Bronchus fibroblast of lung (primary cell): ENCODE measurements around the genes NCR1 and TMEM238.

DNA sequence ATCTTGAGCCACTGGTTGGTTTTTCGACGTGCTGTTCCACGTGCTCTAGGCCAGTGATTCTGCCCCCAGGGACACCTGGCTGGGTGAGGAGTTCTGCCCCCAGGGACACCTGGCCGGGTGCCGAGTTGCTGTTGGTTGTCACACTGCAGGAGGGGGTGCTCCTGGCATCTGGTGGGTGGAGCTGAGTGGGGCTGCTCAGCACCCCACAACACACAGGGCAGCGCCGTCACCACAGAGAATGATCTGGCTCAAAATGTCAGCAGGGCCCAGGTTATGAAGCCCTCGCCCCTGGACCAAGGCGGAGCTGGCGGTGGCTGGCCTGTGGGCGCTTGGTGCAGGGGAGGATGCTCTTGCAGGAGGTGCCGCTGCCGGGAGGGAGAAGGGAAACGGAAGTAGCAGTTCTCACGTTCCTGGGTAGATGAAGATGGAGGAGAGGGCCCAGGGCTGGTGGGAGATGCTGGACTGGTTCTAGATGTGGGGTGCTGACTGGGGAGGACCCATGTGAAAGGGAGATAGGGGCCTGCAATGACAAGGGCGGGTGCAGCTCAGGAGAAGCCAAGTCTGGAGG, 14.2 kb upstream of the LENG8 start:
- RAMPAGE, long total RNA = no peak

DNA sequence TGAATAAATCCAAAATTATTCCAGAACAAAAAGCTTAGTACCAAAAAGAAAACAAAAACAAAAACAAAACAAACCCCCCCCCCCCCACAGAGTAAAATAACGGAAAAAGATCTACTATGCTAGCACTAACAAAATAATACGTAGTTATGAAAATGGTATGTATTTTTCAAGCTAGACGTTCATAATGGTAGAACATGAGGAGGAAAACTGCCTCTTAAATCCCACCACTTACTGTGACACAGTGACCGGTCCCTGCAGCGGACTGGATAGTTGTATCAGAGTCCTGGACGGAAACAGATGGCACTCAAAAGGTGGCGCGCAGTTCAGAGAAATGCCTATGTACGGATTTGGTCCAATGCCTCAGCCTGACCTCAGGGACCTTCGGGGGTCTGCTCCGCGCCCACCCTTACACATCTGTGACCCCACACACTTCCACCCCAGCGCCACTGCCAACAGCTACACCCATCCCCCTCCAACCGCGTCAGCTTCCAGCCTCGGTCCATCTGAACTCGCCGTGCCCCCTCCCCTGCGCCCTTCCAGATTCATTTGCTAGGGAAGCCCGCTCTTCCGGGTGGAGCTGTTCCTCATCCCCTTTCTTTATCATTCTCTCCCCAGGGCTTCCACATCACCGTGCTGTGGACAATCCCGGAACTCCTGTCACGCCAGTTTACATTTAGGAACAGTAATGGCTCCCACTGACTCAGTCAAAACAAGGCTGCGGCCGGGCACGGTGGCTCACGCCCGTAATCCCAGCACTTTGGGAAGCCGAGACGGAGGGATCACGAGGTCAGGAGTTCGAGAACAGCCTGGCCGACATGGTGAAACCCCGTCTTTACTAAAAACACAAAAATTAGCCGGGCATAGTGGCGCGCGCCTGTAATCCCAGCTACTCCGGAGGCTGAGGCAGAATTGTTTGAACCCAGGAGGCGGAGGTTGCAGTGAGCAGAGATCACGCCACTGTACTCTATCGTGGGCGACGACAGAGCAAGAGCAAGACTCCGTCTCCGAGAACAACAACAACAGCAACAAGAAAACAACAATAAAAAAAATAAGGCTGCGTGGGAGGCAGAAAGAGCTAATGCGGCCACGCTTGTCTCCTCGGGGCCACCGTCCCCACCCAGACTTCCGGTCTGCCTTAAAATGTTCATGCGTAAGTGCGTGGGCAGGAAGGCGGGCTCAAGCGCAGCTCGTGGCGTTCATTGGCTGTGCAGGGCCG, 658 bp upstream of the LENG8 start:
- RAMPAGE, long total RNA = no peak

- RAMPAGE, long total RNA = no peak
Observed at GRCh38 chr19:54449354-54450192, 574 bp downstream of the LENG8 start.

- RAMPAGE, long total RNA = no peak
Observed at GRCh38 chr19:54551889-54552350, 21.7 kb upstream of the LILRA2 start.

- RAMPAGE, long total RNA = no peak
Observed at GRCh38 chr19:54616025-54616562, 14.2 kb upstream of the LILRB1 start.

DNA sequence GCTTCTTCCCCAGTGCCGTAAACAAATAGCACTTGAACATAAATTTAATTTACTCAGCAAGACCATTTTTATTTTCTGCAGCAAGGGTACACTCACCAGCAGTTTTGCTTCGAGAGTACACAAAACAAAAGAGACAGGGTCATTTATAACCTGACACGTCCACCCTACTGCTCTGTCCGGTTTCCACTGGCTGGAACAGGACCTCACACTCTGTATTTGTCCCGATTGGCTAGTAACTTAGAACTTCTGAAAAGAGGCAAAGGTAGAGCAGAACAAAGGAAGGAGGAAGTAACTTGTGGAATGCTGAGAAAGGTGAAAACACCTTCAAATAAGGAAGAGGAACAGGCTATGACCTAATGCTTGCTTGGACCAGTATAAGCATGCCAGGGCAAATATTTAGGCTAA, 2.4 kb upstream of the LILRB1 start:
- RAMPAGE, long total RNA = no peak

DNA sequence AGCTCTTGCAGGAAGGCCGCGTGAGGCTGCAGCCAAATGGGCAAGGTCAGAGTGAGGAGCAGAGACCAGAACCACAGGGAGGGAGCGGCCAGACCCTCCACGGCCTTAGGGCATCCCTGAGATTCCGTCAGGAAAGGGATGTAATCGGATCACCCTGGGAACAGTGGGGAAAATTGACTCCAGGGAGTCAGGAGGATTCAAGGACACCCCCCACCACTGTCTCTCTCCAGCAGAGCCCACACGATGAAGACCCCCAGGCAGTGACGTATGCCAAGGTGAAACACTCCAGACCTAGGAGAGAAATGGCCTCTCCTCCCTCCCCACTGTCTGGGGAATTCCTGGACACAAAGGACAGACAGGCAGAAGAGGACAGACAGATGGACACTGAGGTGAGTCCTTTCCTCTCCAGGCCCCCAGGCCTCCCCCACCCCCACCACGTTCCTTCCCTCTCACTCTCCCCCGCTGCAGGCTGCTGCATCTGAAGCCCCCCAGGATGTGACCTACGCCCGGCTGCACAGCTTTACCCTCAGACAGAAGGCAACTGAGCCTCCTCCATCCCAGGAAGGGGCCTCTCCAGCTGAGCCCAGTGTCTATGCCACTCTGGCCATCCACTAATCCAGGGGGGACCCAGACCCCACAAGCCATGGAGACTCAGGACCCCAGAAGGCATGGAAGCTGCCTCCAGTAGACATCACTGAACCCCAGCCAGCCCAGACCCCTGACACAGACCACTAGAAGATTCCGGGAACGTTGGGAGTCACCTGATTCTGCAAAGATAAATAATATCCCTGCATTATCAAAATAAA, 4.8 kb downstream of the LILRB4 start:
- RAMPAGE, long total RNA = no peak

DNA sequence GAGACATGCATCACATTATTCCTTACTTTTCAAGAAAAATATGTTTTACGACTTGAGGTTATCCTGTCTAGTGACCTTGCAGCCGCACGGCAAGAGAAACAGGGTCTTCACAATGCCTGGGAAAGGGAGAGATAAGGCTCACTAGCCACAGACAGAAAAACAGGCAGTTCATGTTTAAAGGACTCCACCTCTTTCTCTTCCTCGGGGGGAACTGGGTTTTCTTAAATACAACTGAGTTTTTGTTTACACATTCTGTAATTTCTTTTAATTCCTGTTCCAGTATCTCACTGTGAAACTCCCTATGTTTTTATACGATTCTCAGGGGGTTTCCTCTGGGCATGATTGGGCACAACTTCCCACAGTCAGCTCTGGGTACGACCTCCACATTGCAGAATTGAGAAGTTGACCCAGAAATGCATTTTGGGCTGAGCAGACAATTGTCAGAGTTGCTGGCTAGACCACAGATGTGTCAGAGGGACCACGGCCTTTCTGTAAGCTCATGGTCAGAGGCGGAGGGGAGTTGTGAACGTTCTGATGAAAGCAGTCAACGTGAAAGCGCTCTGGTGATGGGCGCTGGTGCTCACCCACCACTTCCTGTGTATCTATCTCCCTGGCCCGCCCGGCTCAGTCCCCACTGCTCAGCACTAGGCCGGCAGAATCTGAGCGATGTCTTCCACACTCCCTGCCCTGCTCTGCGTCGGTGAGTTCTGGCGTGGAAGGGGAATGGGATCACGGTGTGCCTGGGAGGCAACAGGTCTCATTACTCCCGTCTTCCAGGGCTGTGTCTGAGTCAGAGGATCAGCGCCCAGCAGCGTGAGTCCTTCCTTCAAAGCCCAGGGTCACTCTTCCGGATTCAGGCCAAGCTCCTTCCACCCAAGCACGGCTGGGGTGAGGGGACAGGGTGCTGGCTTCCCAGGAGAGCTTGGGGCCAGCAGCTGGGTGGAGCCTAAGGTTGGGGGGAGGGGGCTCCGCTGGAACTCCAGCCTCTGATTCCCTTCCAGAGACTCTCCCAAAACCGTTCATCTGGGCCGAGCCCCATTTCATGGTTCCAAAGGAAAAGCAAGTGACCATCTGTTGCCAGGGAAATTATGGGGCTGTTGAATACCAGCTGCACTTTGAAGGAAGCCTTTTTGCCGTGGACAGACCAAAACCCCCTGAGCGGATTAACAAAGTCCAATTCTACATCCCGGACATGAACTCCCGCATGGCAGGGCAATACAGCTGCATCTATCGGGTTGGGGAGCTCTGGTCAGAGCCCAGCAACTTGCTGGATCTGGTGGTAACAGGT, at the start of gene NCR1:
TSS of gene NCR1 (plus strand) at position 627 of the 1,288 bp plus-strand sequence.
- RAMPAGE, long total RNA = no peak

- RAMPAGE, long total RNA = no peak
Observed at GRCh38 chr19:55010219-55010983, 27.7 kb downstream of the GP6 start.

DNA sequence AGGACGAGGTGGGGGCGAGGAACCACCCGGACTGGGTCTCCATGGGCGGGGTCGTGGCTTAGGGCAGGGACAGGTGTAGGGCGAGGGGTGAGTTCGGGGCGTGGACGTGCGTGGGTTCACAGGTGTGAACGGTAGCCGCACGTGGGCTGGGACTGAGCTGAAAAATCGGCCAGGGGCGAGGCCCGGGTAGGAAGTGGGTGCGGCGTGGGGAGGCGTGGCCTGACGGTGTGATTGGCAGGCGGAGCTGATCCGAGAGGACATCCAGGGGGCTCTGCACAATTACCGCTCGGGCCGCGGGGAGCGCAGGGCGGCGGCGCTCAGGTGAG, 4.8 kb downstream of the EPS8L1 start:
- RAMPAGE, long total RNA = no peak

DNA sequence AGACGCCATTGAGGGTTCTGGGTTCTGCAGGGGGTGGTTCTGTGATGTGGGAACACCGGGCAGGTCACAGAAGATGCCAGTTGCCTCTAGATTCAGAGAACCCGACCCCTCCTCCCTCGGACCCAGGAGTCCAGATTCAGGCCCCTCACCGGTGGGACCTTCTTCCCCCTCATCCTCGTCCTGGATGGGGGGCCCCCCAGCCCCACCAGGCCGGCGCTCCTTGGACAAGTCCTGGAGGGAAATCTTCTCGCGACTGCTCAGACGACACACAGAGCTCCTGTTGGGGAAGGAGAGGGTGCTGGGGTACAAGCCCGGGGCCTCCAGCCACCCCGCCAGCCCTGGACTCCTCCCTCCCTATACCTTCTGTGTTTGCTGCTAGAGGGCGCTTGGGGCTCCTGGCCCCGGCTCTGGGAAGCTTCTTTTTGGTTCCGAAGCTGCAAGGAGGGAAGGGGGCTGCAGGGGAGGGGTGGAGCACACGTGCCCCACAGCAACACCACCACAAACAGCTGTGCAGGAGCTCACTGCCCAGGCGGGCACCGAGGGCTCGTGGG, 20.3 kb downstream of the EPS8L1 start:
- RAMPAGE, long total RNA = no peak

- RAMPAGE, long total RNA = no peak
Observed at GRCh38 chr19:55149492-55150175, 628 bp upstream of the TNNT1 start.

DNA sequence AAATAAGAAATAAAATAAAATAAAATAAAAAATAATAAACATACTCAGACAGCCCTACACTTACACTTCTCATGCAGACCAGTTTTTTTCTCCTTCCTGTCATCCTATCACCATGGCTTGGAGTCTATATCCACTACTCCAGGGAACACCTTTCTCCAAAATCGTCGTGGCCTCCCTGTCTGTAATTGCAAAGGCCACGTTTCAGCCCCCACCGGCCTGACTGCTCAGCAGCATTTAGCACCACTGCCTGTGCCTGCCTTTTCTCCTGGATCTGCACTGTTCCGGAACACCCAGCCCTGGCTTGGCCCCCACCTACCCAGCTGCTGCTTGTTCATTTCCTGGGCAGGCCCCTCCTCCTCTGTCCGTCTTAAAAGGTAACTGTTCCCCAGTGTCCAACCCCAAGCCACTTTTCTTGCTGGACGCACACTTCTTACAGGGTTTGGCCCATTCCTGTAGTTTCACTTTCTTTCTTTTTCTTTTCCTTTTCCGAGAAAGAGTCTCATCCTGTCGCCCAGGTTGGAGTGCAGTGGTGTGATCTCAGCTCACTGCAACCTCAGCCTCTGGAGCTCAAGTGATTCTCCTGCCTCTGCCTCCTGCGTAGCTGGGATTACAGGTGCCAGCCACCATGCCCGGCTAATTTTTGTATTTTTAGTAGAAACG, 8.6 kb upstream of the SYT5 start:
- RAMPAGE, long total RNA = no peak

DNA sequence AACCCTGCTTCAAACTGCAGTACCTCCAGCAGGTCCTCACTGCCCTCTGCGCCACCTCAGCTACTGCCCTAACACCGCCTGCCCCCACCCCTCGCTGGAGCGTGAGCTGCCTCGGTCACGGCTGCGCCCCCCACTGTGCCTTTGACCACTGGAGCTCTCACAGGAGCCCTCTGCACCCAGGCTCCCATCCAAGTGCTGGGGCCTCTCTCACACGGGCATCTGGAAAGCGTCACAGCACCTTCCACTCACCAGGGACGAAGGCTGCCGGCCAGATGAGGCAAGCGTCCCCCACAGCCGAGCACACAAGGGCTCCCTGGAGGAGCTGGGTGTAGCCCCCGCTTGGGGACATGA, 646 bp downstream of the TMEM86B start:
- RAMPAGE, long total RNA = no peak

DNA sequence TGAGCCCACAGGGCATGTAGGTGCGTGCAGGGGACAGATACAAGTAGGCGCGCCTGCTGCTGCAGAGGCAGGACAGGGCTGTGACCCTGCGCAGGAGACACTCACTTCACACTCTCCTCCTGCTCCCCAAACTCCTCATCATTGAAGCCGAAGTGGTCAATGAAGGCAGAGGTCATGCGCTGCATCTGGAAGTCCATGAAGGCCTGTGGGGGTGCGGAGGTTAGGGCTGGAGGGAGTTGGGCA, 10.7 kb upstream of the TMEM86B start:
- RAMPAGE, long total RNA = no peak

GRCh38 chr19:55257080-55257771, 1.6 kb downstream of the PPP6R1 start:
- RAMPAGE, long total RNA = no peak

- RAMPAGE, long total RNA = no peak
Observed at GRCh38 chr19:55340019-55340264, 266 bp downstream of the KMT5C start.

DNA sequence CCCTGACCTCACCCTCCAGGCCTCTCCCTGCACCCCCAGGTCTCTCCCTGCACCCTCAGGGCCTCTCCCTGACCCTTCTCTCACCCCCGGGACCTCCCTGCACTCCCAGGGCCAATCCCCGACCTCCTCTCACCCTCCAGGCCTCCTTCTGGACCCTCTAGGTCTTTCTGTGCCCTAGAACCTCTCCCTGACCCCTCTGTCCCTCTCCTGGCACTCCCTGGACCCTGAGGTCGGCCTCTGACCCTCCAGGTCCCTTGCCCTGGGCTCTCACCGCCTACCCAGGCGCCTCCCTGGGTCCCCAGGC, 541 bp downstream of the KMT5C start:
- RAMPAGE, long total RNA = no peak

GRCh38 chr19:55369927-55370347, 326 bp downstream of the IL11 start:
- RAMPAGE, long total RNA = no peak

DNA sequence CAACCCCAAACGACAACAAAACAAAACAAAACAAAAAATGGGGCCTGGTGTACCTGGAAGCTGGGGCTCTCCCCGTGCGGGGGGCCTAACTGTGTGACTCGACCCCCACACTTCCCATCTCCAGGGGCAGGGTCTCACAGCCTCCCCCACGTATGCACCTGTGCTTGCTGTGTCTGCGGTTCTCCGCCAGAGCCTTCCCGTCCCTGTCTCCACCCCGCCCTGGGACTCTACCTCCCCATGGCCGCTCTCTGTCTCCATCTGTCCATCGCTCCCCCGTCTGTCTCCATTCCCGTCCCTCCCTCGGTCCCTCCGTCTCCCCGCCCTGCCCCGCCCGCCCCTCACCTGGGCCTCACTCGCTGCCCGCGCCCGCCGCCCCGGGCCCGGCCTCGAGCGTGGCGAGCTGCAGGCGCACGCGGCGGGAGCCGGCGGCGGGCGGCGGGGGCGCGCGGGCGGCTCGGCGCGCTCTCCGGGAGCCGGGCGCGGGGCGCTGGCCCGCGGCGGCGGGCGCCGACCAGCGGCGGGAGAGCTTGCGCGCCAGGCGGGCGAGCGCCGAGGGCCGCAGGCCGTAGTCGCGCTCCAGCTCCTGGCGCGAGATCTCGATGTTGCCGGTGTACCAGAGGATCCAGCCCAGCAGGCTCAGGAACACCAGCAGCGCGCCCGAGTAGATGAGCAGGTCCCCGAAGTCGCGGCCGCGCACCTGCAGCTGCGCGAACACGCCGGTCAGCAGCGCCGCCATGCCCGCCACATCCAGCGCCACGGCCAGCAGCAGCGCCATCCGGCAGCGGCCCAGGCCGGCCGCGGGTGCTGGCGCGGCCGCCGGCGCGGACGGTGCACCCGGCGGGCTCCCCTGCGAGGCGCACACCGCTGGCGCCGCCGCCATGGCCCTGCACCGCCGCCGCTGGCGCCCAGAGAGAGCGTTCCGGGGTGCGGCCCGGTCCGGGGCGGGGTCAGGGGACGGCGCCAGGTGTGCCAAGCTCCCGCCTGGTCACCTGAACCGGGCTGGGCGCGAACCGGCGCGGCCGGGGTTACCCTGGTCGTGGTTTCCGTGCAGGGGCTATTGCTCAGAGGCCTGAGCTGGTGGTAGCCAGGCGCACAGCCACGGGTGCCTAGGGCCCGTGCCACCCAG, at the start of gene TMEM238:
TSS of gene TMEM238 (minus strand) at position 913 of the 1,126 bp plus-strand sequence.
- RAMPAGE, long total RNA = no peak